Gastrocnemius medialis (tissue), 3 donors: ENCODE data around the gene EYS.

DNA sequence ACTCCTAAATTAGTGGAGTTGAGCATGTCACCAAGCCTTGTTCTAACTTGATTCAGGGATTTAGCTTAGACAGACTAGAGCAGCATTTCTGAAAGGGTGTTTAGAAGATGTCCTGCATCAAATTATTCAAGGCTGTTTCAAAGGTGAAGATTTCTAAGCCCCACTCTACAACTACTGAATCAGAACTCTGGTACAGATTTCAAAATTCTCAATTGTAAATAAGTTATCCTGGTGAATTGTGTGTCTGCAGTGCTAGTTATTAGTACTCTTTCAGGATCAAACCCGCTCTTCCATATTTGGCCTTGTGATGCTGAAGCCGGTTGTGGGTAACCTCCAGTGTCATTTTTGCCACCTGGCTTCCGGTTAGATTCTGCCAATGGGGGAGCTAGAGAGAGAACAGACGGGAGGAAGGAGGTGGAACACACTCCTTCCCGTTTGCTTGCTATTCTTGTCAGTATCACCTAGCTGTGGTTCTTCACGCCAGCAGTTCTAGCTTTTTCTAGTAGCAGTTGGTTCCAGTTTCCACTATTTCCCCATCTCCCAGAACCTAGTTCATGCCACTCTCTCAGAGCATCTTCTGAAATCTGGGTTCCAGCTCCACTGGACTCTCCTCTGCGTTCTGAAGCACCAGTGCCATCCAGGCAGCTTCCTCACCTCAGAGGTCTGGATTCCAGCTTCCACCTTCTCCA is 47.2 kb upstream of the PTP4A1 start:
- PRO-cap = no peak
- RAMPAGE, long total RNA, 3 experiments = no peak in any of the 3 experiments

DNA sequence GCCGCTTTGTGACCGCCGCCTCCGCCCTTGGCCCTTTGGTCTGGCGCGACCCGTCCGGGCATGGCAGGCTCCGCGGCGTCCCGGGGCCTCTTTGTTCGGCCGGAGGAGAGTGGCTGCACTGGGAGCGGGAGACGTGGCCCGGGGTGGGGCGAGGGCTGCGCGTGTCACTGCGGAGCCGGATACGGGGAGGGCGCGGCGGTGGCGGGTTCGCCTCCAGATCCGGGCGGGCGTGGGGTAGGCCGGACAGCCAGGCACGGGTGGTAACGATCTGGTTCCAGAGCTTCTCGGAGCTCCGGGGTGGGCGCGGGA is 746 bp downstream of the PTP4A1 start:
- PRO-cap = bidirectional peak, plus-strand start at position 216 of the sequence, minus-strand start at position 93 of the sequence
- RAMPAGE, long total RNA, 3 experiments = no peak in any of the 3 experiments

- PRO-cap = no peak
- RAMPAGE, long total RNA, 3 experiments = no peak in any of the 3 experiments
Observed at GRCh38 chr6:63574329-63574824, 2.1 kb downstream of the PTP4A1 start.

DNA sequence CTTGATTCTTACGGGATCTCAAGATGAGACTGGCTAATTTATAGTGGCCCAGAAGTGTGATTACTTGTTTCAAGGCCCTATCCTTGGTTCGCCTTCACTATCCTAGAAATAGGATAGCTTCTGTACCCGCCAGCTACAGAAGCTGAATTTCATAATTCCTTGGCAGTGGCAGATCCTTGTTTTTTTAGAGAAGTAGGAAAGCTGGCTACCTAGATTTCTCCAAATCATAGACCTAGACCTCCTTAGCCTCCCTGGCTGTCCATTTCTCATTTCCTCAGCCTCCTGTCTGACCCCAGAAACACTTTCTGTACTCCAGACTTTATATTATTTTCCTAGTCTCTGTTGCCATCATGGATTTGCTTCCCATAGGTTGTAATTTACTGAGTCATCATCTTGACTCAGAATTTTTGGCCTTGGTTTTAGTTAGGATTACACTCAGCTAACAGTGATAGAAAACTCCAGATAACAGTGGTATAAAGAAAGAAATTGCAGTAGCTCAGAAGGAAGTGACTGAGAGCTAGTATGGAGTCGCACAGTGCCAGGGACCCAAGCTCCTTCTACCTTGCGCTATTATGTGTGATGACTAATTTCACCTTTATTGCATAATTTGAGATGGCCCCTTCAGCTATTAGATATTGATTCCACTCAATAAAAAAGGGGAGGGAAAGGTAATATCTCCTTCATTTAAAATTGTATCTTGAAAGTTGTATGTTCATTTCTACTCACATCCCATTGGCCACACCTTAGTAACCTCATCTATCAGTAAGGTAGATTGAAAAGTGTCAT is 27.8 kb downstream of the PHF3 start:
- PRO-cap = no peak
- RAMPAGE, long total RNA, 3 experiments = no peak in any of the 3 experiments

DNA sequence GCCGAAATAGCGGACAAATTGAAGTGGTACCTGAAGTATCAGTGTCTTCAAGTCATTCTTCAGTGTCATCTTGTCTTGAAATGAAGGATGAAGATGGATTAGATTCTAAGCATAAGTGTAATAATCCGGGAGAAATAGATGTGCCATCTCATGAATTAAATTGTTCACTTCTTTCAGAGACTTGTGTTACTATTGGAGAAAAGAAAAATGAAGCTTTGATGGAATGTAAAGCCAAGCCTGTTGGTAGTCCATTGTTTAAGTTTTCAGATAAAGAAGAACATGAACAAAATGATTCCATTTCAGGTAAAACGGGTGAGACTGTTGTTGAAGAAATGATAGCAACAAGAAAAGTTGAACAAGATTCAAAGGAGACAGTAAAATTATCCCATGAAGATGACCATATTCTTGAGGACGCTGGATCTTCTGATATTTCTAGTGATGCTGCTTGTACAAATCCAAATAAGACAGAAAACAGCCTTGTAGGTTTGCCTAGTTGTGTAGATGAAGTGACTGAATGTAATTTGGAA is 48.8 kb downstream of the PHF3 start:
- PRO-cap = no peak
- RAMPAGE, long total RNA, 3 experiments = no peak in any of the 3 experiments

DNA sequence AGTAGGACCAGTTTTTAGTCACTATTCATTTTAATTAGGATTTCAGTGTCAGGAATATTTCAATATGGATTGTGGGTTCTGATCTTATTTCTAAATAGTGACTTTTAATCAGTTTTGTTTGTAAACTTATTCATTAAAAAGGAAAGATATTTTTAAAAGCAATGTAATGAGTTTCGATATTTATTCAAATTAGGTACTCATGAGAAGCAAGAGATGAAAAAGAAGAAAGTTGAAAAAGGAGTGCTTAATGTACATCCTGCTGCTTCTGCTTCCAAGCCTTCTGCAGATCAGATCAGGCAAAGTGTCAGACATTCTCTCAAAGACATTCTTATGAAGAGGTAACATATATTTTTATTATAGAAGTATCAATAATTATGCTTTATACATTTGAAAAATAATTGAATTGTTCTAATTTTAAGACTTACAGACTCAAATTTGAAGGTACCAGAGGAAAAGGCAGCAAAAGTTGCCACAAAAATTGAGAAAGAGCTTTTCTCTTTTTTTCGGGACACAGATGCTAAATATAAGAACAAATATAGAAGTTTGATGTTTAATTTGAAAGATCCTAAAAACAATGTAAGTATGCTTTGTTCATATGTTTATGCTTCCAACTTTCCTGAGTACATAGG is 62.5 kb downstream of the PHF3 start:
- PRO-cap = no peak
- RAMPAGE, long total RNA, 3 experiments = no peak in any of the 3 experiments

DNA sequence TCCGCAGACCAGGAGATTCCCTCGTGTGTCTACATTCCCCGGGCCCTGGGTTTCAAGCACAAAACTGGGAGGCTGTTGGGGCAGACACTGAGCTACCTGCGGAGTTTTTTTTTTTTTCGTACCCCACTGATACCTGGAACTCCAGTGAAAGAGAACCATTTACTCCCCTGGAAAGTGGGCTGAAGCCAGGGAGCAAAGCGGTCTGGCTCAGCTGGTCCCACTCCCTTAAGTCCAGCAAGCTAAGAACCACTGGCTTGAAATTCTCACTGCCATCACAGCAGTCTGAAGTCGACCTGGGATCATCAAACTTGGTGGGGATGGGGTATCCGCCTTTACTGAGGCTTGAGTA is 73.1 kb downstream of the ZC3H11C start:
- PRO-cap = no peak
- RAMPAGE, long total RNA, 3 experiments = no peak in any of the 3 experiments

GRCh38 chr6:65707061-65707460 is at the start of gene EYS:
Gene EYS, minus strand, starts transcription at chr6:65707226.
- PRO-cap = no peak
- RAMPAGE, long total RNA, 3 experiments = no peak in any of the 3 experiments

DNA sequence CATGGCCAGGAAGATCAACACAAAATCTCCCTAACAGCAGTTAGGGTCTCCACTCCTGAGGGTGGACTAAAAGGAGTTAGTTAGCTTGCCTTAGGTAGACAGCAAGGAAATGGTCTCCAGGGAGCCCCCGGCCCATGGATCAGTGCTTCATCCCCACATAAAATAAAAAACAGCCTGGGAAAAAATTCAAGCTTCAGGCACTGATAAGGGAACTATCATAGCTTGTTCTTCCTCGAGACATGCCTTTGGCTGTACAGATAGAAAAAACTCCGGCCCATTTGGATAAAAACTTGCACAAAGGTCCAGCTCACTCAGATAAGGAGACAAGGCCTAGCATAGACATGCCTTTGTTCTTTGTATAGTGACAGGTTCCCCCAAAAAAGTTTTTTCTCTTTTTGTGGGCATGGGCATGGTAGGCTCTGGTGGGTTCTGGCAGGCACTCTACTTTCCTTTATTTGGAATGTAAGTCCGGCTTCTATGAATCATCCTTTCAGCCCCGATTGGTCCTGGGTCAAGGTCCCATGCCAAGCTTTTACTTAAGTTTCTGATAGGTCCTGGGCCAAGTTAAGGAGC is 230.7 kb upstream of the EYS start:
- PRO-cap = no peak
- RAMPAGE, long total RNA, 3 experiments = no peak in any of the 3 experiments

- PRO-cap = no peak
- RAMPAGE, long total RNA, 3 experiments = no peak in any of the 3 experiments
Observed at GRCh38 chr6:68639866-68640826, 5.1 kb downstream of the ADGRB3 start.

DNA sequence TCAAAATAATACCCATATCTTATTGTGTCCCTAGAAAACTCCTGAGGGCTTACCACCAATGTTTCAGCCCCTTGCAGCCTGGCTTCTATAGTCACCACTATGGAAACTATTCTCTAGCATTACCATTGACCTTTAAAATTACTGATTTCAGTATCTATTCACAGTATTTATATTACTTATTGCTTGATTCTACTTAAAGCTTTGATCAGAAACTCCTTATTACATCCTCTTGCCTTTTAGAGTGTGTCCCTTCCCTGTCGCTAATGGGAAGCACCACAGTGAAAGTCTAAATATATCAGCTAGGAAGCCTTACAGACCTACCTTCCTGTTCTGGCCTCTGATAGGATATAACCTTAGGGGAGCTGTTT is 122.6 kb downstream of the ADGRB3 start:
- PRO-cap = no peak
- RAMPAGE, long total RNA, 3 experiments = no peak in any of the 3 experiments

GRCh38 chr6:69138830-69139632 is 503.9 kb downstream of the ADGRB3 start:
- PRO-cap = no peak
- RAMPAGE, long total RNA, 3 experiments = no peak in any of the 3 experiments

GRCh38 chr6:69780673-69781274 is 16.0 kb downstream of the LMBRD1 start:
- PRO-cap = no peak
- RAMPAGE, long total RNA, 3 experiments = no peak in any of the 3 experiments

DNA sequence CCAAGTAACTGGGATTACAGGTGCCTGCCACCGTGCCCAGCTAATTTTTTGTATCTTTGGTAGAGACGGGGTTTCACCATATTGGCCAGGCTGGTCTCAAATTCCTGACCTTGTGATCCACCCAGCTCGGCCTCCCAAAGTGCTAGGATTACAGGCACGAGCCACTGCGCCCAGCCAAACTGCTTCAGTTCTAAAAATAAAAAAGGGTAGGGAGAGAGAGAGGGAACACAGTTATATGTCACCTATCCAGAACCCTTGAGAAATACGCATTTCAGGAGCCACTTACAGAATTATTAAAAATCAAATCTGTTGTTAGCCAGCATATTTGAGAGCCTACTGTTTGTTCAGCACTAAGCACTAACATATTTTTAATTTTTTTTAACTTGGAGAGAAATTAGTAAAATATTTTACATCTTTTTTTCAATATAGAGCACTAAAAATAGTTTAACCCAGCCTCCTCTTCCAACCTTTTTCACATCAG is 14.1 kb upstream of the SDHAF4 start:
- PRO-cap = no peak
- RAMPAGE, long total RNA, 3 experiments = no peak in any of the 3 experiments

GRCh38 chr6:70672373-70672941 is 4.8 kb downstream of the SMAP1 start:
- PRO-cap = no peak
- RAMPAGE, long total RNA, 3 experiments = no peak in any of the 3 experiments

GRCh38 chr6:70842526-70843081 is 114.3 kb downstream of the B3GAT2 start:
- PRO-cap = no peak
- RAMPAGE, long total RNA, 3 experiments = no peak in any of the 3 experiments

DNA sequence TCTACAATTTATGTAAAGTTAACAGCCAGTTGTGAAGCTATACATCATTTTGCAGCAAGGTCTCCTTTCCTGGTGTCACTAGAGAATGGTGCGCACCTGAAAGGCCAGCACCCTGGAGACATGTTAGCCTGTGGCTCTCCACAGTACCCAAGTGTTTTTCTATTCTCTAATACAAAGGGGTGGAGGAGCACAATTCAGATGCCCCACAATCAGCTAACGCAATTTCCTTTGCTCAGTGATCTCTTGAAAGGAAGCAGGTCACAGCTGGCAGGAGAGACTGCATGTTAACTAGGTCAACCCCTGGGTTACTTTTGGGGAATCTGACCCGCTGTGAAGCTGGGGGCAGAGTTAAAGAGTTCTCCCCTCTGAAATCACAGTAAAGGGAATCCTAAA is 92.5 kb downstream of the B3GAT2 start:
- PRO-cap = no peak
- RAMPAGE, long total RNA, 3 experiments = no peak in any of the 3 experiments

GRCh38 chr6:71290445-71291693 is 2.3 kb downstream of the OGFRL1 start:
- PRO-cap = no peak
- RAMPAGE, long total RNA, 3 experiments = no peak in any of the 3 experiments

DNA sequence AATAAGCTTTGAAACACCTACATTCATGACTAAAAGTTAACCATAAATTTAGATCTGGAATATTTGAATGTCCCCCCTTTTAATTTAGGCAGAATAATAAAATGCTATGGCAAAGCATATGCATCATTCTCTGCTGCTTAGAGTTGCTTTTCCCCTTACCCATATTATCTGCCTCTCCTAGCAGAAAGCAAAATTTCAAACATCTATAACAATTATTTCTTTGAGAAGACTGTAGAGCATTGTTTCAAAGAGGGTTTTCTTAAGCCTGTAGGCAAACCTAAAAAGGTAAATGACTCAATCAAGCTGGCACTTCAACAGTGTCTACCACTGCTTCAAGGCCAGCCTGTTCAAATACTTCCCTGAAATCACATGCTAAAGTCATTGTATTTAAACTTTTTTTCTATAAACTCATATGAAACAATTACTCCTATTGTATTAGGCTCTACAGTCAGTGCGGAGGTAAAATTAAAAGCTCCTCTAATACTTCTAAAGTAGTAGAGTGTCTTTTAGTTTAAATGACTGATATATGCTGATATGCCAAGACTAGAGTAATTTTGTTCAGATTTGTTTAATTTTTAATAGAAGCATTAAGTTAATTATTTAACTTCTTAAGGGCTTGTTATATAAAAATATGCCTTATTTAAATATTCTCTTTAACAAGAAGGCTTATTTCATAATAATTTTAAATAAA is 87.1 kb downstream of the OGFRL1 start:
- PRO-cap = no peak
- RAMPAGE, long total RNA, 3 experiments = no peak in any of the 3 experiments

GRCh38 chr6:71495827-71496319 is 207.3 kb downstream of the OGFRL1 start:
- PRO-cap = no peak
- RAMPAGE, long total RNA, 3 experiments = no peak in any of the 3 experiments